ENCODE data around the genes ASTN1 and ANGPTL1.

- RRBS: no CpG with 5 or more reads among the region's 5 CpGs
Observed at GRCh38 chr1:176174834-176175737, 32.0 kb downstream of the COP1 start.

- RRBS: no CpG with 5 or more reads among the region's 4 CpGs
Observed at GRCh38 chr1:176515073-176515895, 52.3 kb downstream of the PAPPA2 start.

GRCh38 chr1:177163880-177165134 is at the start of gene ASTN1:
Gene ASTN1 (minus strand): TSS chr1:177164712.
- RRBS: 8% methylated on average over 30 of the region's 66 CpGs

GRCh38 chr1:177633786-177634080 is 336.1 kb downstream of the SEC16B start:
- RRBS: no CpG with 5 or more reads among the region's 9 CpGs

DNA sequence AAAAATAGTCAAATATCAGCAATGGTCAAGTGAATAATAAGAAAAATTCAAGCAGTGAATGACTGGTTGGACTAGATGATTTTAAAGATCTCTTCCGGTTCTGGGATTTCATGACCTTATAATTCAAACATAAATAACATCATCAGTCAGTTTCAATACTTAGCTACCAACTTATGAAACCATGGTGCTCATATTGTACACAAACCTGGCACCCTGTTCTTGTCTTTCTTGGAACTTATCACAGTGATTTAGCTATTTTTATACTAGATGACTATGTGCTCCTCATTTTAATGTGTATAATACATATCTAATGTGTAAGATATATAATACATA is 157.0 kb downstream of the CLEC20A start:
- RRBS: no CpG with 5 or more reads among the region's 1 CpG

DNA sequence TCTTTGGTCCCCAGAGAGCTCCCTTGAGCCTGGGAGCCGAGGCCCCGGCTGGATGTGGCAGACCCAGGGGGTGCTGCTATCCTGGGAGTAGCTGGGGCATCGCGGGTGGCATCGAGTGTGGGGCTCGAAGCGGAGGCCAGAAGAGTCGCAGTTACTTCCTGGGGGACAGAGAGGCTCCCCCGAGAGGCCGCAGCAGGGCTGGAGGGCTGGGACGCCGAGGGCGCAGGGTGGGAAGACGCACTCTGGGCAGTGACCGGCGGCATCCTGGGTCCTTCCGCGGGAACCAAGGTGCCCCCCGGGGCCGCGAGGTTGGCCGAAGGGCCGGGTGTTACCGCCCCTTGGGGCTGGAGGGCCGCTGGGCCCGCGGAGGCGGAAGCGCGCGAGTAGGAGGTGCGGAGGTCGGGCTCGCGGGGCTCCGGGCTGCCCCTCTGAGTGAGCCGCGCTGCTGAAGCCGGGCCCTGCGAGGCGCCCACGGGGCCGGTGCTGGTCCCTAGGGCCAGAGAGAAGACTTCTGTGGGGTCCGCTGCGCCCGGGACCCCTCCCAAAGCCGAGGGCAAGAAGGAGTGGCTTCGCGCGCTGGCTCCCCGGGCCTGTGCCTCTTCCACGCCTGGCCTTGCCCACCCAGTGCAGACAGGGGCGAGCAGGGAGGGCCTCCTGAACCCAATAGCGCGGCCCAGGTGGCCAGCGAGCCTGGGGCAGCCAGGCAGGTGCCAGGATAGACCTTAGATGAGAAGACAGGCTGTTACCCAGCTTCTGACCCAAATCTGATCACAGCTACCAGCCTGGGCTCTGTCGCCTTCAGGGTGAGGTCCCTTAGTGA is 10.0 kb downstream of the CLEC20A start:
- RRBS: 16% methylated on average over 25 of the region's 57 CpGs

- RRBS: no CpG with 5 or more reads among the region's 3 CpGs
Observed at GRCh38 chr1:178493667-178494053, 3.1 kb downstream of the CLEC20A start.

DNA sequence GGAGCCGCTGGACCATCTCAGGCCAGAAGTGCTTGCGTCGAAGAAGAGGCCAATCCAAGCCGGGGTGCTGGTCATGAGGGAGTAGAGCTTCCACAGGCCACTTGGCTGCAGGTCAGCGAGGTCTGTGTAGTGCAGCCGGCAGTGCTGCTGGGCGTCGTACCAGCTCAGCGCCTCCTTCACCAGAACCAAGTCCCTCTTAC is 2.3 kb downstream of the CLEC20A start:
- RRBS: 90% methylated on average over 3 of the region's 9 CpGs

DNA sequence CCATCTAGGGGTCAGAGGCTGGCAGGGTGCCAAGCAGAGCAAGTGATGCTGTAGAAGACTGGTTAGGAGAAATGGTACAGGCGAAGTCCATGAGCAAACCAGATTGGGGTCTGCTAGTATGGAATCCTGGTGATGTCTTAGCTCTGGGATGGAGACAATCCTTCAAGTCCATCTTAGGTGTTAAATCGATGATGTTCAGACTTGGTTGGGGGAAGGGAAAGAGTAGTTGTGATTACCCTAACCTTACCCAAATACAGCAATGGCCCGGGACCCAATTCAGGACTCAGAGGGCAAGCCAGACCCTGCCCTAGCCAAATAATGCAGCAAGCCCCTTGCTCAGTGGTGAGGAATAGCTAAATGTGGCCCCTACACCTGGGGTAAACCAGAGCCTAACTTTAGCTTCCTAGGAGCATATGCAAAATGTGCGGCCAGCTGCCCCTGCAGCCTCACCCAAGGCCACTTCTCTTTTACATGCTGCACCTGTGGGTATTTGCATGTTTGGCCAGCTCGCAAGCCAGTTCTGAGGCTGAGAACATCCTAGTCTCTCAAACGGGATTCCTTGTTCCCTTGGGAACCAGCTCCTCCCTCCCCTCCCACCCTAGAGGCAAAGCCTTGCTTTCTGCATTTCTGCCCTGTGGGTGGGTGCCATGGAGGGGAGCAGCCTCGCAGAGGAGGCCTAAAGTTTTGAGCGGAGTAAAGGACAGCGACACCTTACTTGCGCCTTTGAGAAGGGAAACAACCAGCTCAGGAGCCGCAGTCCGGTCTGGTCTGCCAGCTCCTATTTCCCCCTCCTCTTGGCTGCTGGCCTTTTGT is 68.3 kb downstream of the TEX35 start:
- RRBS: no CpG with 5 or more reads among the region's 12 CpGs

GRCh38 chr1:178870793-178871648 is at the start of gene ANGPTL1:
Gene ANGPTL1 (minus strand): TSS chr1:178871077.
- RRBS: no CpG with 5 or more reads among the region's 6 CpGs

DNA sequence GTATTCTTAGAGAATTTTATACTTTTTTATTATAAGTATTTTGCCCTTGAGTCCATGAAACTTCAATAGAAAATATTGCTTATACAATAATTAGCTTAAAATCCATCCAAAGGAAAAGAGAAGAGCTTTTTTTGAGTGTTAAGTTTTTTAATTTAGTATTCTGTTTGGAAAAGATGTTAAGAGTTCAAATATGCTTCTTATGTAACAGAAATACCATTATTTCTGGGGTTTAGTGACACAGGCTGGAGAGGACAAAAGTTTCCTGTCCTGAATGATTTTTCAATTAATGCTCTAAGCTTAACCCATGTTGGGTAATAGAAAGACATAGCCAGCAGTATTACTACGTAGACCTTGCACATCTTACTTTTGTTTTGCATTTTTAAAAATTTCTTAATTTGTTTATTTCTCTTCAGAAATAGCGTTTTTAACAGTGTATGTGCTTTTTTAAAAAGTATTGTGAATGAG is 47.1 kb upstream of the ANGPTL1 start:
- RRBS: no CpG with 5 or more reads among the region's 2 CpGs

- RRBS: no CpG with 5 or more reads among the region's 2 CpGs
Observed at GRCh38 chr1:178919137-178920155, 48.6 kb upstream of the ANGPTL1 start.

DNA sequence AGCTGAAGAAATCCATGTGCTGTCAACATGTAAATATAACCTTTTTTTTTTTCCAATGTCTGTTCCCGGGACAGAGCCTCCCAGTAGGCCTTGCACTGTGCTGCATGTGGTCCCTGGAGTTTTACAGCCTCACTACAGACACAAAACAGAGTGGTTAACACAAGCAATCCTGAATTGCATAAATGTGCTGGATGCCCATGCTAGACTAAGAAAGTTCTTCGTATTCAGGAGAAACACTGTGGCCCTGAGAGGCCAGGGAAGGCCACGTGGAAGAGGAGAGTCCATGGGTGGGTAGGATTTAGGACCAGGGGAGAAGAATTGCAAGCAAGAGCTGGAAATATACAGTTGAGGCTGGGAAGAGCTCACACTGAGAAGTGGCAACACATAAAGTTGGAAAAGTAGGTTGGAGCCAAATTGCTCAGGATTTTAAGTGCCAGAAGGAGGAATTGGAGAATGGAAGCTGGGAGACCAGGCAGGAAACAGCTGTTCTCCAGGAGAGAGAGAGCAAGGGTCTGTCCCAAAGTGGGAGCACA is 62.5 kb upstream of the ANGPTL1 start:
- RRBS: no CpG with 5 or more reads among the region's 3 CpGs

GRCh38 chr1:179002826-179003478 is 22.7 kb upstream of the FAM20B start:
- RRBS: no CpG with 5 or more reads among the region's 13 CpGs

DNA sequence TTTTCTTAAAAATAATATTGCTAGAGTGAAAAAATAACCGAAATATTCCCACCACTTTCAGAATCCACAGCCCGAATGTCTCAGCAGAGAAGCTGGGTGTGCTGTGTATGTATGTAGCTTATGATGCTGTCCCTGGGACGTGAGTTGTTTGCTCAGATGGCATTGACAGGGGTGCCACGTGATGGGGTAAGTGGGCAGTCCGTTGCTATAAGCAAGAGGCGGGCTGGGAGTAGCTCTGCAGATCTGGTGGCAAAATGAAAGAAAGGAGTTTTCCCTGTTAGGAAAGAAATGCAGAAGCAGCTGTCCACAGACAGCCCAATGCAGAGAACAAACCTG is 3.8 kb upstream of the FAM20B start:
- RRBS: no CpG with 5 or more reads among the region's 6 CpGs

- RRBS: no CpG with 5 or more reads among the region's 7 CpGs
Observed at GRCh38 chr1:179153929-179154779, 72.3 kb downstream of the TOR3A start.

- RRBS: no CpG with 5 or more reads among the region's 15 CpGs
Observed at GRCh38 chr1:179816201-179816916, 61.2 kb downstream of the TOR1AIP2 start.

- RRBS: no CpG with 5 or more reads among the region's 12 CpGs
Observed at GRCh38 chr1:179864621-179865741, 12.6 kb downstream of the TOR1AIP2 start.

DNA sequence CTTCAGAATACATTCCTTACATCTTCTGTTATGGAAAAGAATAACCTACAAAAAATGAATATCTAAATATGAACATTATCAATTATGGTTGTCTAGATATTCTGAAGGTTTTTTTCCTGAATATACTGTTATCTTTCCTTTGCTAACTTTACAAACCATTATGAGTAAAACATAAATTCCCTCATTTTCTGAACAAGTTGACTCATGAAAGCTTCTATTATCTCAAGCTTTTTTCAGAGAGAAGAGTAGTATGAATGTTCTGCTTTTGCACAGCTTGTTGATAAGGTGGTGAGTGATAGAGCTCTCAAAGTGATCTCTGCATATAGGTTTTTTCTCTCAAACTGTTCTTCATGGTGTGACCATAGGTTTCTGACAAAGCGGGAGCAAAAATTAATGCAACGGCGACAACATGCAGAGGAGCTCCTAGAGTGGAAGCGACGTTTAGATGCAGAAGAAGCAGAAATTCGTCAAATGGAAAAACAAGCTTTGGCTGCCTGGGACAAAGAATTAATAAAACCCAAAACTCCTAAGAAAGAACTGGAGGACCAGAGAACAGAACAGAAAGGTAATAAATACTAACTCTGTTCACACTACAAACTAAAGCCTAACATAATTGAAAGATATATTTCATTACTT is 79.9 kb upstream of the QSOX1 start:
- RRBS: no CpG with 5 or more reads among the region's 6 CpGs

Measured in mononuclear cell (primary cell).